CD14-positive monocyte (primary cell): ENCODE results near the gene PIGY.

DNA sequence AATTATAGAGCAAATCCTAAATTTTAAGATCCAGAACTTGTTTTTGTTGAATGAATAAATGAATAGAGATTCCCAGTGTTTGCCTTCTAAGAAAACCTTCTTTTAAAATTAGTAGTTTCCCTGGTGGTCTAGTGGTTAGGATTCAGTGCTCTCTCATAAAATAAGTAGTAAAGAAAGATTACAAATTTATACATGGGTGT, 152.7 kb upstream of the ARHGAP24 start:
- CAGE, long polyA plus RNA: no peak

DNA sequence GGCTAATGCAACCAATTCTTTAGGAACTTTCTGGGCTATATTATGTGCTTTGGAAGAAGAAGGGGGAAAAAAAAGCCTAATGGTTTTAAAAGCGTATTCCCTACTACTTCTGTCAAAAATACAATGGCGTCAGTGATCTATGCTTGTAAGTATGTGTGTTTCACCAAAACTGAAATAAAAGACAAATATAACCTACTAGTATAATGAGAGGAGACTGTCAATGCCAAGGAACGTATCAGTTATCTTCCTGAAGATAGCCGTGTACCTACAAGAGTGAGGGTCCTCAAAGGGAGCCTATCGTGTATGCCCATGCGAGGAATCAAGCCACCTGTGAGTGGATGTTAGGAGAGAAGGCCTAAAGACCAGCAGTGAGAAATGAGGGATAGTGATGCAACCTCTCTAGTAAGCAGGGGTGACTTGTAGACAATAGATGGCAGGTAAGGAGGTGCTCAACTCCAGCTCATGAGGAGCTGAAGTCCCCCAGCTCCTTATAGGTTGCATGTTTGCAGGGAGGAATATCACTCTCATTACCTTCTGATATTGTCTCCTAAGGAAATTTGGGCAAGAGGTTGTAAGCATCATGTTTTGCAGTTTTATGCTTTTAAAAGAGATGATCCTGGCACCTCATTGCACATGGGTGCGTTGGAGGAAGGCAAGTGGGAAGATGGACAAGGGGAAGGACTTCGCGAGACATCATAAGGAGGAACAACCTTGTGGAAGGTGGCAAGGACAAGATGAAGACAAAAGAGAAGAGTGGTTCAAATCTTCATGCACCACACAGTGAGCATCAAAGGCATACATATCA, 283.2 kb downstream of the ARHGAP24 start:
- CAGE, long polyA plus RNA: no peak

- CAGE, long polyA plus RNA: no peak
Measured at GRCh38 chr4:86971522-86972345, 36.9 kb downstream of the AFF1 start.

- CAGE, long polyA plus RNA: no peak
Measured at GRCh38 chr4:86994329-86995028, 59.7 kb downstream of the AFF1 start.

DNA sequence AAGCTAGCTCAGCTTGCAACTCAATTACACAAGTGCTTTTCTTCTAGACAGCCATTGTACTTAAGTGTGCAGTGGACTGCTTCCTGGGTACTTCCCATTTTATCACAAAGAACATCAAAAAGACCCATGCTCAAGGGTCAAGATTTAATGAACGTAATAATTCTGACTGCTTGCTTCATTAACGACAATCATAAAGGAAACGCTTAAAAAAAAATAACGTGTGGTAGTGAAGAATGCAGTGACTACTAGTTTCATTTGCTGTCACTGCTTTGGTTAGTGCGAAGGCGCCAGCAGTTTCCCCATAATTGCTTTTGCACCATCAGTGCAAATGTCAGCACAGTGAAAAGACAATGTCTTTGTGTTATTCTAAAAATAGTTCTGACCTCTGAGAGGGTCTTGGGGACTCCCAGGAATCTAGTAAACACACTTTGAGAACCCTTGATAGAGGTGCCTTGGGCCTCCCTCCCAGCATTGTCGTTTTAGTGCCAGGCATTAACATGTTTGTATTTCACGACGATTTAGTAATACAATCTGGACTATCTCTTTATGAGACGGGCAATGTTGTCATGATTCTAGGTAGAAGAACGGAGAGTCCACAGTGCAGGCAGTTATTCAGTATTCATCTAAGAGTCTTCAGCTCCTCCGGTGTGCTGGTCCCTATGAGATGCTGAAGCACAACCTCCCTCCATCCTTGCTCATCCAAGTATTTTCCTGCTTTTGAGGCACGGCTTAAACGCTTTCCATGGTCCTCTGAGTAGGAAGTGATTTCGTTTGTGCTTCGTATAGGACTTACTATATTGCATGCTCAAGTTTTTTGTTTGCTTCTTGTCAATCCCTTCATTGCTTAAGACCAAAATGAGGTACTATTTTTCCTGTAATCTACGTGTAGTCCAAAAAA, 71.0 kb downstream of the AFF1 start:
- CAGE, long polyA plus RNA: no peak

GRCh38 chr4:87028538-87029248, 93.9 kb downstream of the AFF1 start:
- CAGE, long polyA plus RNA: no peak

- CAGE, long polyA plus RNA: no peak
Measured at GRCh38 chr4:87042891-87043807, 108.3 kb downstream of the AFF1 start.

- CAGE, long polyA plus RNA: no peak
Measured at GRCh38 chr4:87125604-87126494, 94.6 kb downstream of the KLHL8 start.

- CAGE, long polyA plus RNA: no peak
Measured at GRCh38 chr4:87134098-87134730, 86.2 kb downstream of the KLHL8 start.

DNA sequence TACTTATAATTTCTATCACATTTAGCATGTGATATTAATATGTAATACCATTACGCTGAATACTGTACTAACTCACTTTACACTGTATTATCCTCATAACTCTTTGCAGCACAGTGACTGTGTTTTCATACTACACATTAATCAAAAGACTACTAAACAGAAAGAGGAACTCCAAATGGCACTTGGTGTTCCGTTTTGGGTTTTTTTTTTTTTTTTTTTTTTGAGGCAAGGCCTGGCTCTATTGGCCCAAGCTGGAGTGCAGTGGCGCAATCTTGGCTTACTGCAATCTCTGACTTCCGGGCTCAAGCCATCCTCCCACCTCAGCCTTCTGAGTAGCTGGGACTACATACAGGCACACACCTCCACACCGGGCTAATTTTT, 10.8 kb downstream of the KLHL8 start:
- CAGE, long polyA plus RNA: no peak

GRCh38 chr4:87389917-87390501, 979 bp downstream of the HSD17B11 start:
- CAGE, long polyA plus RNA: no peak

DNA sequence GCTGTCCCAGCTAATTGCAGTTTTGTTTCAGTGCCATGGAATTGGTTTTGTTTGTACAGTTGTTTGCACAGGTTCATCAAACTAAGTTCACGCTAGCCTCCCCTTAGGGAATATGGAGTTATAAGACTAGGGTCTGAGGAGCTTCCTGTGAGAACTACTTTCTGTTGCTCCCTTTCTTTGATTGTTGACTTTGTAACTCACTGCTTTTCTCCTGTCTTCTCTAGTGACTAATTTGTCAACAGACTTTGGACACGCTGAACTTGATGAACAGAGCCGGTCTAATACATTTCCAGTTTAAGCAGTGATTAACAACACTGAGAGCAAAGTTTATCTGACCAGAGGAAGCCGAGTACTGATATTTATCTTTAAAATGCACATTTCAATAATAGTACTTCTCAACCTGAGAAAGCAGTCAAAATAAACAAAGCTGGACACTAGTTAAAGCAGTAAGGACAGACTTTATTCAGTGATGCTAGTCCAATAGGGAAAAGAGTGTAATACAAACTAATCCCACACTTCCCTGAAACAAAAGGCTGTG, 2.8 kb upstream of the NUDT9 start:
- CAGE, long polyA plus RNA: no peak

- CAGE, long polyA plus RNA: no peak
Measured at GRCh38 chr4:87710120-87710597, 60.1 kb downstream of the DMP1 start.

DNA sequence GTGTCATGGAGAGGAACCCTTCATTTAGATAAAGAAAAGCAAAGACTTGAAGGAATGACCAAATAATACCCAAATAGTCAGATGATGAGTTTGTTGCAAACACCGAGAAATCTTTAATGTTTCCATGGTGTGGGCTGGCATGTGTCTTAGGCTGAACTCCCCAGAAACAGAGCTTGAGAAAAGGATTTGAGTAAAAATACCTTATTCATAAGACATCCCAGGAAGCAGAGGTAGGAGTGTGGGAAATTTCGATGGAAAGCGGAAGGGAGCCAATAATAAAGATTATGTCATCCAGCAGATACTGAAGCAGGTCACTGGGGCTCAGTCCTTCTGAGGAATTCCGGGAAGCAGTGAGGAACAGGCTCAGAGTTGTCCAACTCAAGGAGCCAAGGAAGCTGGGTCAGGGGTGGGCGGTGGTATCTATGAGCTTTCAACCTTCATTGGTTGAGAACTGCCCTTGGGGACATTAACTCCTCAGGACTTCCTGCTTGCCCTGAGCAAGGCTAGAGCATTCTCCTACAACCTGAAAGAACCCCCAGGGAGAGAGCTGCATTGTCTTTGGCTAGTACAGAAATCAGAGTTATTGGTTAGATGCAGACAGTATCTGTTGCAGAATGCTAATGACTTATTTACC, 68.1 kb downstream of the DMP1 start:
- CAGE, long polyA plus RNA: no peak

DNA sequence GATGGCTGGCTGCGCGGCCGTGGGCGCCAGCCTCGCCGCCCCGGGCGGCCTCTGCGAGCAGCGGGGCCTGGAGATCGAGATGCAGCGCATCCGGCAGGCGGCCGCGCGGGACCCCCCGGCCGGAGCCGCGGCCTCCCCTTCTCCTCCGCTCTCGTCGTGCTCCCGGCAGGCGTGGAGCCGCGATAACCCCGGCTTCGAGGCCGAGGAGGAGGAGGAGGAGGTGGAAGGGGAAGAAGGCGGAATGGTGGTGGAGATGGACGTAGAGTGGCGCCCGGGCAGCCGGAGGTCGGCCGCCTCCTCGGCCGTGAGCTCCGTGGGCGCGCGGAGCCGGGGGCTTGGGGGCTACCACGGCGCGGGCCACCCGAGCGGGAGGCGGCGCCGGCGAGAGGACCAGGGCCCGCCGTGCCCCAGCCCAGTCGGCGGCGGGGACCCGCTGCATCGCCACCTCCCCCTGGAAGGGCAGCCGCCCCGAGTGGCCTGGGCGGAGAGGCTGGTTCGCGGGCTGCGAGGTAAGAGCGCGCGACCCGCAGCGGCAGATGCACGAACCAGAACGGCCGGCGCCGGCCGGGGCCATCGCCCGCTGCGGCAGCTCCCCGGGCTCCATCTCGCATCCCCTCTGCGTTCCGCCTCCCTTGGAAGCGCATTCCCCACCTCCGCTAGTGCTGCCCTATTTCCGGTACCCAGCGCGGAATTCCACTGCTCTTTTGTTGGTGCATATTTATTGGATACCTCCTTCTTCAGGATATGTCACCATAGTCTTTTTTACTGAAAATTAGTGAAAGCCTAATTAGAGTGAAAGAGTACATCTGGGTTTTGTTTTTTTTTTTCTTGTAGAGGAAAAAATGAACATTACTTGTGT, 614 bp downstream of the PKD2 start:
- CAGE, long polyA plus RNA: no peak

DNA sequence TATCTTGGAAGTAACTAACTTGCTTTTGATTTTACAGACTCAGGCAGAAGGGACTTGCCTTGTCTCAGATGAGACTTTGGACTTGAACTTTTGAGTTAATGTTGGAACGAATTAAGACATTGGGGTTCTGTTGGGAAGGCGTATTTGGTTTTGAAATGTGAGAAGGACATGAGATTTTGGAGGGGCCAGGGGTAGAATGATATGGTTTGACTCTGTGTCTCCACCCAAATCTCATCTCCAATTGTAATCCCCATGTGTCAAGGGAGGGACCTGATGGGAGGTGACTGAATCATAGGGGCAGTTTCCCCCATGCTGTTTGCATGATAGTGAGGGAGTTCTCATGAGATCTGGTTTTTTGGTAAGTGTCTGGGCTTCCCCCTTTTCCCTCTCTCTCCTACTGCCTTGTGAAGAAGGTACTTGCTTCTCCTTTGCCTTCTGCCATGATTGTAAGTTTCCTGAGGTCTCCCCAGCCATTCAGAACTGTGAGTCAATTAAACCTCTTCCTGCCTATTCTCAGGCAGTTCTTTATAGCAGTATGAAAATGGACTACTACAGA, 20.1 kb downstream of the PKD2 start:
- CAGE, long polyA plus RNA: no peak

DNA sequence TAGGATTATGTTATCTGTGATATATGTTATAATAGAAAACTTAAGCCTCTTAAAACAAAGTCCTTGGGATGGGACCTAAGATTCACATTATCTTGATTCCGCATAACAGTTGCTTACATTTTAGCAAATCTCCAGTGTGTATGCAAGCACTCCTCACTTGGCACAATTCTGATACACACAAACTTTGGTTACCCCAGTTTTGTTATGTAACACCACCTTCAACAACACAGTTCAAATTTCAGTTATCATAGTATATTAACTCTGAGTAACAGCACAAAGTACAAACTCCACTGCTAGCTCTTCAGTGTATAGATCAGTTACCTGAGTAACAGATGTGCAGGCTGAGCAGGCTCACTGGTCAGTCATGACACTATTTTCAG, 55.3 kb downstream of the PKD2 start:
- CAGE, long polyA plus RNA: no peak

DNA sequence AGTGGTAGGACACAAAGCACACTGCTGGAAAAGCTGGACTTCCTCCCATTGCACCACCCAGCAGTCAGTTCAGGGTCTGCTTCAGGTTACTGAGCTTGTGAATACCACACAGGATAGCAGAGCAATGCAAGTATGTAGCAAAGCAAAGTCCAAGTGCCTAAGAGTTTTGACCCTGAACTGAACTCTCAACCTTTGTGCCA, 51.1 kb downstream of the ABCG2 start:
- CAGE, long polyA plus RNA: no peak

GRCh38 chr4:88110791-88111219, 47.6 kb downstream of the ABCG2 start:
- CAGE, long polyA plus RNA: no peak

- CAGE, long polyA plus RNA: no peak
Measured at GRCh38 chr4:88523413-88524079, at the start of gene PIGY. Gene PIGY, minus strand, starts transcription at chr4:88523776.